SEM (cell line): Measurements from ENCODE around the genes TMEM132D and PIWIL1.

DNA sequence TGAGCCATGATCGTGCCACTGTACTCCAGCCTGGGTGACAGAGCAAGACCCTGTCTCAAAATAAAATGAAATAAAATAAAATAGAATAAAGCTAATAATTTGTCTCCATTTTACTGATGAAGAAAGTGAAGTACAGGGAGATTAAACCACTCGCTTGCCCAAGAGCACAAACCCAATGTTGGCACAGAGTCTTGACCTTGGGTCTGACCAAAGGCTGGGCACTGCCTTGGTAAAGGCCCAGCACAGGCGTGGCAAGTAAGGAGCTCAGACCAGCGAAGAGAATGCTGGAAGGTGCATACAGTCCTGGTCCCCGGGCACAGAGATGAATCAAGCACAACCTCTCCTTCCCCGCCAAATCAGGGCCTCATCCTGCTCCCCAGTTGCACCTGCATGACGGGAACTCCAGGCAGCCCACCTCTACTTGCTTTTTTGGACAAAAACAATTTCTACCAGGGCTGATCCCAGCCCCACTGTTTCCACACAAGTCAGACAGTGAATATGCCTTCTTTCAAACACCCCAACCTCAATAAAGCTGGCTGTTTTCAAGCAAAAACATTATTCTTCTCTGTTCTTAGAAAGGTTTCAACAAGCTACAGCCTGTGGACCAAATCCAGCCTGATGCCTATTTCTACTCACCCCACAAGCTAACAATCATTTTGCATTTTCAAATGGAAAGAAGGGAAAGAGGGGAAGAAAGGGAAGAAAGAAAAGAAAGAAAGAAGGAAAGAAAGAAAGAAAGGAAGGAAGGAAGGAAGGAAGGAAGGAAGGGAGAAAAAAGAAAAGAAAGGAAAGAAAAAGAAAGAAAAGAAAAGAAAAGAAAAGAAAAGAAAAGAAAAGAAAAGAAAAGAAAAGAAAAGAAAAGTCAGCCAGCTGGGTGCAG is 26.7 kb downstream of the SCARB1 start:
- PRO-cap, result no peak

GRCh38 chr12:124914723-124915179 is 301 bp upstream of the UBC start:
- PRO-cap, result no peak

DNA sequence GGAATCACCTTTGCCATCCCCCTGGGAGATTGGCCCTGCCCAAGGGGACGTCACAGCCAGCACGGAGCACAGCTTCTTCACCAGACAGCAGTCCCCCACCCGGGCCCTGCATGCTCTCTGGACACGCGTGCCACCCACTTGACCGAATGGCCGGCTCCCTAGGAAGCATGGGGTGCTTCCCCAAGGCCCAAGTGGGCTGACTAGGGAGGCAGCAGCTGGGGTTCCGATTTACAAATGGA is 17.3 kb downstream of the DHX37 start:
- PRO-cap, result no peak

- PRO-cap, result bidirectional peak, plus-strand start at chr12:124994855, minus-strand start at chr12:124994735
These were observed 1.2 kb downstream of the BRI3BP start for GRCh38 chr12:124994521-124995128.

DNA sequence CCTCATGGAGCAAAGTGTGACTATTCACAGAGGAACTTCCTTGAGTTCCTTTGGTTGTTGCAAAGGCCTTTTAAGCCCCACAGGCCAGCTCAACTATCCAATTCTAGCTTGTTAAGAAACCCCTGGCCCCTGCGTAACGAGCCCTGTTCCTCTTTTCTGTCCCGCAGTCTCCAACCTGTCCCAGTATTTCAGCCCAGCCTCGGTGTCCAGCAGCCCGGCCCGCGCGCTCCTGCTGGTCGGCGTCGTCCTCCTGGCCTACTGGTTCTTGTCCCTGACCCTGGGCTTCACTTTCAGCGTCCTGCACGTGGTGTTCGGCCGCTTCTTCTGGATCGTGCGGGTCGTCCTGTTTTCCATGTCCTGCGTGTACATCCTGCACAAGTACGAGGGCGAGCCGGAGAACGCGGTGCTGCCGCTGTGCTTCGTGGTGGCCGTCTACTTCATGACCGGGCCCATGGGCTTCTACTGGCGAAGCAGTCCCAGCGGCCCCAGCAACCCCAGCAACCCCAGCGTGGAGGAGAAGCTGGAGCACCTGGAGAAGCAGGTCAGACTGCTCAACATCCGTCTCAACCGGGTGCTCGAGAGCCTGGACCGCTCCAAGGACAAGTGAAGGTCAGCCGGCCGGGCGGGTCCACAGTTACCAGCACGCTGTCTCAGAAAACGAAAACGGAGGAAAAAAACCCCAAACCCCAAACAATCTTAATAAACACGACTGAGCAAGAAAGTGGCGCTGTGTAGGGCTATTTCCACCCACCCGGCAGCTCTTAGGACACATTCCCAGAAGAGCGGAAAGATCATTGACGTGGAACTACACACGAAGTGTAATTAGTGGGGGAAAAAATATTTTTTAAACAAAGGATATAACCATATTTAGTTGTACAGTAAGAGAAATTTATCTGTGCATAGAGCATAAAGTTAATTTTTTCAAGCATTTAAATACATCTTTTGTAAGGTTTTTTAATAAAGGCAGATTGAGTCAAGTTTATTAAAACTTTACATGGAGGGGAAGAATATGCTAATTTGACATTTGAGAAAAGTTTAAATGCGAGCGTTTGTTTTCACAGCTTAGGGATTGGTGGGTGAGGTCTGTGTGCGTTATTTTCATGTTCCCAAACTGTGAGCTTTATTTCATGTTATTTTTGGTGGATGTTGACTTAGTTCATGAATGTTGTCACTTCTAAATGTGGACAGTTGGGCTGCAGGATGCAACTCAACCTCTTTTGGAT is 31.8 kb downstream of the BRI3BP start:
- PRO-cap, result no peak

DNA sequence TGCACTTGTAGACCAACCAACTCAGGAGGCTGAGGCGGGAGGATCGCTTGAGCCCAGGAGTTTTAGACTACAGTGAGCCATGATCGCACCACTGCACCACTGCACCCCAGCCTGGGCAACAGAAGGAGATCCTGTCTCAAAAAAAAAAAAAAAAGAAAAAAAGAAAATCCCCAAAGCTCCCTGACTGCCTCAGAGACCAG is 503.2 kb downstream of the TMEM132B start:
- PRO-cap, result no peak

DNA sequence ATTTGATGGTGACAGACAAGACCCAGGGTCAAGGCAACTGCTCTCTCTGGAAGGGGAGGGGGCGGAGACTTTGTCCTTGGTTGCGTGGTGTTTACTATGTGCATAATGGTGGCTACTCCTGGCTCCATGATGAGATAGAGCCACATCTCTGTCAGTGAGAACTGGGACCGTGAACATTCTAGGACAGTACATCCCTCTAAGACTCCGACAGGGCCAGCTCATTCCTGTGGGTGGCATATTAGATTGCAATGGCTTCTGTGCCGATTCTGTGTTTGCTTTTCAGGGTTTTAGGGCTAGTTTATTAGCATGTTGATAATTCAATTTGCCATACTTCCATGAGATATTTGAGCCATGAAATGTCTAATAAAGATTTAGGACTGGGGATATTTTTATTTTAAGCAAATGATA is 662.1 kb downstream of the TMEM132B start:
- PRO-cap, result no peak

DNA sequence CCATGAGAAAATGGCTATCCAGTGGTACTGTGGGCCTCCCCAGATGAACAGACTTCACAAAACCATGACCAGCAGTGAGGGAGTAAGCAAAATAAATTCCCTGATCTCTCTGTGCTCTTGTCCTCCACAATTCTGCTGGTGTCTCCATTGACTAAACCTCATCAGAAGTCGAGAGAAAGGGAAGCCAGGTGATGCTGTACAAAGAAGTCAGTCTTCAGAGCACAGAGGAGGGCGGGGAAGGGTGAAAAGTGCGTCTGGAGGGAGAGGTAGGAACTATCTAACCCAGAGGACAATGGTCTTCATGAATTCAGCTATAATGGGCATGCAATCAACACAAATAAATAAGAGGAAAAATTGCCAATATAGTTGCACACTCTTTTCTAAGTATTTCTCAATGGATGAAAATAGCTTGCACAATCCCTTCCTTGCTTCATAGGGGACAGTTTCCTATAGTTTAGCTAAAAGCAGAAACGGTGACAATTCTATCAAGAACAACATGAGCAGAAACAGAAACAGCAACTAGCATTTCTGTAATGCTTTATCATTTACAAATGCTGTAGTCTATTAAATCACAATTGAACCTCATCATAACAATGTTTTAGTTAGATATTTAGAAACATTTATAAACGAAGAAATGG is 810.2 kb downstream of the TMEM132B start:
- PRO-cap, result no peak

- PRO-cap, result no peak
These were observed 979.8 kb downstream of the TMEM132B start for GRCh38 chr12:126165889-126166543.

DNA sequence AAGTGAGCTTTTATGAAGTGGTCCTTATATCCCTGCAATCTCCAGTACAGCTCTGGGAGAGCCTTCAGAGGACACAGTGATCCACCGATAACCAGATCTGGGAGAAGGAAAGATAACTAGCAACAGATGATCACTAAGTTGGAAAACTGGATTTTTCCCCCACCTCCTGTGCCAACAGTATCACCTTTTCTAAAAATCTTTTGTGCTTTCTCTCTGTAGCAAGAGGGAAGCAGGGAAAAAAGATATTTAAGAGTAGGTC is 1390.5 kb upstream of the TMEM132C start:
- PRO-cap, result unidirectional peak, minus-strand start at position 91 of the sequence

DNA sequence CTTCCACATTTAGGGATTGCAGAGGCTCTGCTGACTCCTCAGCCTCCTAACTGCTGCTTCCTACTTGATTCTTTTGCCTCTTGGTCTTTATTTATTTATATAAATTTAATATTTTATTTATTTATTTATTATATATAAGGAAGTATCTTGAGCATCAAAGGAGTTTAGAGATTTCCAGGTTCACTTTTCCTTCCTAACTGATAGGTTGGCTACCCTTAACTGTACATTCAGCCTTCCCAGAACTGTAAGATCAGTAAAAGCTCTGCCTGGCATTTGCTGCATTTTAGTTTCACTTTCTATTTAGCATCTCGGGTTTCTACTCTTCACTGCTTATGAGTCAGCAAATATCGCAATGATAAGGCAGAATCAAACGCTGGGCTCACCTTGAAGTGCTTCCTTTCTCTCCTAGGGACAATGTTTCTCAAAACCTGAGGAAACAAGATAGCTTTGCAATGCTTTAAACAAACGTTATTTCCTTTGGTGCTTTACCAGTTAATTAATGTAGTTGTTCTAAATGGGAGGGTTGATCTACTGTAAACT is 1183.7 kb upstream of the TMEM132C start:
- PRO-cap, result unidirectional peak, minus-strand start at position 275 of the sequence

GRCh38 chr12:127205565-127206094 is 1061.3 kb upstream of the TMEM132C start:
- PRO-cap, result no peak

DNA sequence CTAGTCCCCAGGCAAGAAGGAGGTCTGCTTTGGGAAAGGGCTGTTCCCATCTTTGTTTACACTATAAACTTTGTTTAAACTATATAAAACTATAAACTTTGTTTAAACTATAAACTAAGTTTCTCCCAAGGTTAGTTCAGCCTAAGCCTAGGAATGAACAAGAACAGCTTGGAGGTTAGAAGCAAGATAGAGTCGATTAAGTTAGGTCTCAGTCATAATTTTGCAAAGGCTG is 322.8 kb upstream of the TMEM132C start:
- PRO-cap, result no peak

- PRO-cap, result no peak
These were observed 155.8 kb upstream of the TMEM132C start for GRCh38 chr12:128111271-128111553.

DNA sequence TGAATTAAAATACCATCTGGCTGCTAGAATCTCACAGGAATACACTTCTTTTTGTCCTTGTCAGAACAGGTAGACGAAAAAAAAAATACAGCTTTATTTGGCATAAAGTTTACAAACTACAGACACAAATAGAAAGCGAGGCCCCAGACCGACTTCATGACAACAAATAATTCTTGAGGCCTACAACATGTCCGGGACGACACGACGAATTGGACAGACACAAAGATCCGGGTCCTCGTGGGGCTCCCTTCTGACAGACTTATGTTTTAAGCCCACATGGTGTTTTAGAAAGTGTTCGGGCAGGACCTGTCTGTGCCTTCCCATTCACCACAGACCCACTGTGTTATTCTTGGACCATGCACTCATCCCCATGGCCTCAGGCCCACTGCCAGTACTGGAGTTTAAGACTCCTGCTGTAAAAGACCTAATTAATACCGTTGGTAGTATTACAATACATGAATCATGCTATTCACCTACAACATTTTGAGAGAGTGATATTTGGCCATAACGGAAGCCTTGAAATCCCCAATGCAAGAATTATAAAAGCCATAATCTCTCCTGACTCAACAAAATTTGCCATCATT is 20.0 kb downstream of the SLC15A4 start:
- PRO-cap, result no peak

- PRO-cap, result no peak
These were observed at the start of gene TMEM132D for GRCh38 chr12:129903759-129904614. Gene TMEM132D (minus strand): TSS chr12:129904025.

GRCh38 chr12:130127541-130127914 is 34.7 kb upstream of the FZD10 start:
- PRO-cap, result no peak

DNA sequence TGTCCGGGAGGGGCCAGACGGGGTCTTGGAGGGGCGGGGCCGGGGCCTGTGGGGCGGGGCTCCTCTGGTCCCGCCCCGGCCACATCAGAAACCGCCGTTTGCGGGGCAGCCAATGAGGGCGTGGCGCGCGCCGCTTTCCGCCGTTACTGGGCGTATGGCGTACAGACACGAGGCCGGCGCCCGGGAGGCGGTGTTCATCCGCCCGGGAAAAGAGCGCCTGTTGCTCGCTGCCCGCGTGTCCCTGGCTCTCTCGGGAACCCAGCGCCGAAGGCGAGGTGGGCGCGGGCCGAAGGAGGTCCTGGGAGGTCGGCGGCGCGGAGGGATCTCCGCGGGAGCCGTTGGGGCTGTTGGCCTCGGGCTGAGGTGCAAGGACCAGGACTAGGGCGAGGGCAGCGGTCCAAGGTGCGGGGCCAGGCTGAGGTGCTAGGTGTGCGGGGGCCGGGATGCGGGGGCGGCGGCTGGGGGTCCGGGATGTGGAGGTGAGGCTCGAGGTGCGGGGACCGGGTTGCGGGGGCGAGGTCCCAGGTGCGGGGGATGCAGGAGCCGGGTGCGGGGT is at the start of gene PIWIL1:
PIWIL1 (plus strand) TSS at position 143 of the 556 bp plus-strand sequence.
- PRO-cap, result no peak

GRCh38 chr12:130408181-130408525 is 70.5 kb downstream of the PIWIL1 start:
- PRO-cap, result no peak

DNA sequence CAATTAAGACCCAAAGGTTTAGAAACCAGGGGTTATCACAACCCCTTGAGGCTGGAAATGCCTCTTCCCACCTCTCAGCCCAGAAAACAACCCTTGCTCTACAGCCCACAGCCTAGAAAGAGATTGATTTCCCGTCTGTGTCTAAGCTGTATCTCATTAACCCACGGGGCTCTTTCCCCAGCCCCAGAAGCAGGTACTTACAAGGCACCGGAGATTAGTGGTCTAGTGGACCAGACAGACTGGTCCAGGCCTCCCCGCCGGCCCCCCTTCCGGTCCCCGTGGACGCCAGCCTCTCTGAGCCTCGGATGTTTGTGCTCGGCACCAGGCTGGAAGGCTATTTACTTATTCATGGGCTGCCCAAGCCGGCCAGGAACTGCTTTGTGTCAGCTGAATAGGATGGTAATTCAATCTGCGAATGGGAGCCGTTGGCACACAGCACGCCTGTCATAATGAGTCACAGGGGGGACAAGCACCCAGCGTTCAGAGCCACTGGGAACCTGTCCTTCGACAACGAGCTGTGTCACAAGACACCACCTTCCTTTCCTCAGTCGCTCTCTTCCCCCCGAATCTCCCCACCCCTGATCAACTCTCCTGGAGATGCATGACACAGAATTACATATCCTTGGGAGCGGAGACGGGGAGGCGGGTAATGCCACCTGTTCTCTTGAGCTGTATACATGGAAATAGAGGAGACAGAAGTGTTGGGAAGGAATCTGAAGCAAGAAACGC is 82.3 kb downstream of the RIMBP2 start:
- PRO-cap, result no peak